Pulmonary artery (tissue), 1 donor: ENCODE results near the gene OBP2A.

- PRO-cap, result no peak
Observed at GRCh38 chr9:134382489-134383027, 56.3 kb downstream of the RXRA start.

DNA sequence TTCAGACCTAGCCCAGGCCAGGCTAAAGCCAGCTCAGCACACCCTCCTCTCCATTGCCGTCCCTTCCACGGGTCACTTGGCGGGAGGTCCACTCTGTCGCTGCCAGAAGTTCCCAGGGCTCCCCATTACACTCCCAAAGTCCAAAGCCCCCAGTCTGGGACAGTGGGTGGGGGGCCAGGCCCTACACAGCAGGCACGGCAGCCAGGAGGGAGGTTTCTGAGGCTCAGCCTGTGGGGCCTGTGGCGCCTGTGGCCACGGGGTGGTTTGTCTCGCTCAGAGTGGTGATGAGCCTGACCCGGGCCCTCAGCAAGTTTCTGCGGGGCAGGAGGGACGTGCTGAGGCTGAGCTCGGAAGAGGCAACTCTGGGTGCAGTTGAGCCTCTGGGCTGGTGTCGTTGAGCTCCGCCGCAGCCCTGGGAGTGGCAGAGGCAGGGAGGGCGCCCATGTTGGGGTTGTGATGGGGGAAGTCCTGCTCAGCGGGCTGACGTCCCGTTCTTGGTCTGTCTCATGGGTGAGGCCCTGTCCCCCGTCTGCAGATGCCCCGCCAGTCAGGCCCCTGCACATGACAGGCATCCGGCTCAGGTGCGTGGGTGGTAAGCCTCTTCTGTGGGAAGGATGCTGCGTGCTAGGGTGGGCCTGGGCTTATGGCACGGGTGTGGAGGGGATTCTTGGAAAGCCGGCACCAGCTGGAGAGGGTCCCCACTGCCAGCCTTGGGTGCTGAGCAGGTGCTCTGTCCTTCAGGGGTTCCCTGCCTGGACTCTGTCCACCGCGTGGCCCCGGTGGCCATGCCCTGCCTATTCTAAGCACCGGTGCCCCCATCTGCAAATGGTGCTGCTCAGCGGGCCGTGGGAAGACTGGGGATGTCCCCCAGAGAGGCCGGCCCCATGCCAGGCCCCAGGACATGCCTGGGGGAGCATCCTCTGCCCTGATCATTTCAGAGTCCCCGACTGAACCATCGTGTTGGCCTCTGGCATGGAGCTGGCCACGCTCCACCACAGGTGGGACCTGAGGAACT, 64.3 kb downstream of the RXRA start:
- PRO-cap, result no peak

DNA sequence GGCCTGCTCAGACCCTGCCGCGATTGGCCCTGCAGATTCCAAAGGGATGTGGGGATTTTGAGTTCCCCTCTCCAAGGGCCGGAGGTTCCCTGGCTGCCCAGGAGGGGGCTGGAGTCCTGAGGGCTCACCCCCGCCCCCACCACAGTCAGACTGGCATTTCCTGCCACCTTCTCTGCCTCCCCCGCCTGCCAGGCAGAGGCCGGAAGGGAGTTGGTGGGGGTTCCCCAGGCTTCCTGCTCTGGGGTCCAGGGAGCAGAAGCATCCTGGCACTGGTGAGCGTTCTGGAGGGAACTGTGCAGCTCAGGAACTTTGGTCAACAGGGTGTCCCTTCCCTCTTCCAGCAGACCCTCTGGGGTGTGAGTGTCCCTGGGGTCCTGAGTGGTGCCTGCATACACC, 70.6 kb downstream of the RXRA start:
- PRO-cap, result no peak

GRCh38 chr9:134422006-134422464, 95.8 kb downstream of the RXRA start:
- PRO-cap, result no peak

- PRO-cap, result no peak
Observed at GRCh38 chr9:134436328-134437467, 110.4 kb downstream of the RXRA start.

DNA sequence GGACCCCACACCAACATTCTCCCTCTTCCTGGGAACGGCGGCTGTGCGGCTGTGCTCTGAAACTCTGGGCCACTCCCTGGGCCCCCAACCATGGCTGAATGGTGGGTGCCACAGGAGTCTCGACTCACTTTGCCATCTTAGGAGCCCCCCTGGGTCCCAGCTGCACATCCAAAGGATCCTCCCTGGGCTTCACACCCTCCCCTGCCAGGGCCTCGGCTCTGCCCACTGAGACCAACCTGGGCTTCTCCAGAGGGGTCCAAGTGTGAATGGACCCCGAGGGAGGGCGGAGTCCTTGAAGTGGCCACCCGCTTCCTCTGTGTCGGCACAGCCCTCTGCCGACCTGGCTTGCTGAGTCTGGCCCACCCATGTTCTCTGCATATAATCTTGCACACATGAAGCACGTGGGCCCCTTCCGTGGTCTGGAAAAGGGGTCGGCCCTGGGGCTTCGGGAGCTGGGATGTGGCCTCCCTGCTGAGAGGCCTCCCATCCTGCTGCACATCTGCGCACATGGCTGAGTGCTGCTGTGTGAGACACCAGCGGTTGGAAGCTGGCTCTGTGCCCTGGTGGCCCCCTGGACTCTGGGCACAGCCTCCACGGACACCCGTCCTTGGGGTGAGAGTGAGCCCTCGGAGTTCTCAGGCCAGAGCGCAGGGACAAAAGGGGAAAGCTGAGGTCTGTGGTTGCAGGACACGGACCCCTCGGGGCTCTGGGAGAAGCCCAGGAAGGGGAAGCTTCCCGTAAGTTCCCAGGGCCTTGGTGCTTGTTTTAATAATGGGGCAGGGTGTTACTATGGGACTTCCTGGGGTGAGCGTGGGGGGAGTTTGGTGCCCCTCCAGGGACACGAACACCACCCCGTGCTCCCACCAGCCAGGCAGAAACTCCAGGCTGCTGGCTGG, 115.7 kb downstream of the RXRA start:
- PRO-cap, result no peak

DNA sequence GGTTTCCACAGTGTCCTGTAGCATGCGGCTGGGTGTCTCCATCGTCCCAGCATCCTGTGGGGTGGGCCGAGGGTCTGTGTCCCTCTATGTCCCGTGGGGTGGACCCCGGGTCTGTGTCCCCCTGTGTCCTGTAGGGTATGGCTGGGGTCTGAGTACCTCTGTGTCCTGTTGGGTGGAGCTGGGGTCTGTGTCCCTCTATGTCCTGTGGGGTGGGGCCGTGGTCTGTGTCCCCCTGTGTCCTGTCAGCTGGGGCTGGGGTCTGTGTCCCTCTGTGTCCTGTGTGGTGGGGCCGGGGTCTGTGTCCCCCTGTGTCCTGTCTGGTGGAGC, 130.7 kb downstream of the RXRA start:
- PRO-cap, result no peak

- PRO-cap, result unidirectional peak, plus-strand start at chr9:134469237
Observed at GRCh38 chr9:134468848-134469522, 142.7 kb downstream of the RXRA start.

DNA sequence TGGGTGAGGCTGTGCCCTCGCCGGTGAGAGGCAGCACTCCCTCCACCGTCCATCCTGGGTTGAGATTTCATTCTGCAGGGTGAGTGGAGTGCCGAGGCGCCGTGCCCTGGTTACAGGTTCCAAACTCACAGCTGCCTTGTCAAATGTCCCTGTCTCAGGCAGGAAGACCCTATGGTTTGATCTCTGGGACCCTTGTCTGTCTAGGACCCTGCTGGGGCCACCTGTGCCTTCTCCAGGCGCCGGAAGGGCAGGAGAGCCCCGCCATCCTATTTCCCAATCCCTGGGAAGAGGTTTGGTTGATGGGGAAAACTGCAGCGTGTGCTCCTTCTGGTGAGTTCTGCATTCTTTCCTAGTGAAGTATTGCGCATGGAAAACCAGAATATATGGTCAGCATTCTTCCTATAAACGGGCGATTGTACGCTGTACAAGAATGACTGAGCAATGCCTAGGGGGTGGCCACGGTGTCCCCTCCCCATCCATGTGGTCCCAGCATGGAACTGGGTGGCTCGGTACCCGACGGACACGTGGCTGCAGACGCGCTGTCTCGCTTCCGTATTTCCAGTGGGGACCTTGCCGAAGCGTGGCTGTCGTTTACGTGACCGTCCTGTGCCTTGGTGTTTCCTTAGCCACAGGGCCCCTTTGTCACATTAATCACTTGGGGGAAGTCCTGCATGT, 95.9 kb upstream of the COL5A1 start:
- PRO-cap, result bidirectional peak, plus-strand start at position 555 of the sequence, minus-strand start at position 279 of the sequence

DNA sequence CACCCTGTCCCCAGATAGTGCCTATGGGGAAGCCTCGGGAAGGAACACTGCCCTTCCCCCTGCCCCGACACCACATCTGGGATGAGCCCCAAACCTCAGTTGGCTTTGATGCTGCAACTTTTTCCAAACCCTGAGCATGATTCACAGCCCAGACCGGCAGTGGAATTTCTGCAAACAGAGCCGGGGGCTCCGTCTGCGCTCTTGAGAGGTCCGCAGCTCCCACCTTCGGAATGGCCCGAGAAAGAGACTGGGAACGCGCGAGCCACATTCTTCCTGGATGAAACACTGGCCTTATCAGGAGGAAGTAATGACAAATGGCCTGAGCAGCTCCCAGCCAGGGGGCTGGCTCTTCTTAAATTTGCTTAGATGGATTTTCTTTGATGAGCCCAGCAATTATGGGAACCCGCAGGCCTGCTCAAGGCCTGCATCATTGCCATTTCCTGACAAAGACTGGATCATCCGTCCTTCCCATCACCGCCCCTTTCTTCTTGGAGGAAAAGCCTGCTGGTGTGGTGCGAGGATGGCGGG, 39.0 kb upstream of the COL5A1 start:
- PRO-cap, result no peak

DNA sequence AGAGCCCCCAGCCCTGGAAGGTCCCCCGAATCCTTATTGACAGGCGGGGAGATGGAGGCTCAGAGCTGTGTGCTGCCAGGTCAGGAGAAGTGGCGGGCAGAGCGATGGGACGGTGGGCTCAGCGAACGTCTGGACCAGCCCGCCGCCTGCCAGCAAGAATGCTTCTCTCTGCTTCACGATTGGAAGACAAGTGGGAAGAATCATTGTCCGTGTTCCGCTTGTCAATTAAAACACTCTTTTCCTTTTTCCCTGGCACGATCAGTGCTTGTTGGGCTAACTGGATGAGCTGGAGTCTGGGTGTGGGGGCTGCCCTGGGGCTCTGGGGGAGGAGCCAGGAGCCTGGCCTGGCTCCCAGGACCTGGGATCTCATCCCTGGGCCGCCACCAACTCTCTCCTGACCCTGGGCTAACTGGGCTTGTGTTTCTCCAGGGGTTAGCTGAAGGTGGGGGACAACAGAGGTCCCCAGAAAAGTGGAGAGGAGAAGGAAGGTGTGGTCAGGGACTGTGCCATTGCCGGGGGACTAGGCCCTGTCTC, 1.7 kb downstream of the COL5A1 start:
- PRO-cap, result no peak

DNA sequence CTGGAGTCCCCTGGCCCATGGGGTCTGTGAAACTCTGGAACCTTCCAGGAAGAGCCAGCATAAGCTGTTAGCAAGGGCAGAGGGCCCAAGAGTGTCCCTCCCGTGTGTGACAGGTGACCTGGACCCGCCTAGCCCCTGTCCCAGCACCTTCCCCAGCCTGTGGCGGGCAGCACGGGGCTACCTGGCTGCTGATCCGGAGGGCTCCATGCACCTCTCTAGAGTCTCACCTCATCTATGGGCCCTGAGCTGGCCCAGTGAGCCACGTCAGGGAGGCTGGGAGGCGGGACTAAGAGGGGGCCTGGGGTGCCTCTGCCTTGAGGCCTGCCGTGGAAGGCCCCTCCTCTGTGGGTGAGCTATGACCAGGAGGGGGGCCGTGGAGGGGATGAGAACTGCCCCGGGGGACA, 65.2 kb downstream of the COL5A1 start:
- PRO-cap, result no peak

- PRO-cap, result no peak
Observed at GRCh38 chr9:134744252-134744882, 102.8 kb downstream of the COL5A1 start.

DNA sequence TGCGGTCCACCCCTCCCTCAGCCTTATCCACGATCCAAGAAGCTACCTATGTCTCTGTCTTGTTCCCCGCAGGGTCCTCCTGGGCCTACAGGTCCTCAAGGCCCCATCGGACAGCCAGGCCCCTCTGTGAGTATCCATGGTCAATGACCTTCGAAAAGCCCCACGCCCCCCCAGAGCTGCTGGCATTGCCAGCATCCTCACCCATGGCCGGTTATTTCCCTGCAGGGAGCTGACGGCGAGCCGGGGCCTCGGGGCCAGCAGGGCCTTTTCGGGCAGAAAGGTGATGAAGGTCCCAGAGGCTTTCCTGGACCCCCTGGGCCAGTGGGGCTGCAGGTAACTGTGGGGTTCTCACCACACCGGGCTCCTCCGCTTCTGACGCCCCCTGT, 69.3 kb upstream of the FCN2 start:
- PRO-cap, result no peak

- PRO-cap, result no peak
Observed at GRCh38 chr9:135441289-135441906, 38.2 kb upstream of the PPP1R26 start.

DNA sequence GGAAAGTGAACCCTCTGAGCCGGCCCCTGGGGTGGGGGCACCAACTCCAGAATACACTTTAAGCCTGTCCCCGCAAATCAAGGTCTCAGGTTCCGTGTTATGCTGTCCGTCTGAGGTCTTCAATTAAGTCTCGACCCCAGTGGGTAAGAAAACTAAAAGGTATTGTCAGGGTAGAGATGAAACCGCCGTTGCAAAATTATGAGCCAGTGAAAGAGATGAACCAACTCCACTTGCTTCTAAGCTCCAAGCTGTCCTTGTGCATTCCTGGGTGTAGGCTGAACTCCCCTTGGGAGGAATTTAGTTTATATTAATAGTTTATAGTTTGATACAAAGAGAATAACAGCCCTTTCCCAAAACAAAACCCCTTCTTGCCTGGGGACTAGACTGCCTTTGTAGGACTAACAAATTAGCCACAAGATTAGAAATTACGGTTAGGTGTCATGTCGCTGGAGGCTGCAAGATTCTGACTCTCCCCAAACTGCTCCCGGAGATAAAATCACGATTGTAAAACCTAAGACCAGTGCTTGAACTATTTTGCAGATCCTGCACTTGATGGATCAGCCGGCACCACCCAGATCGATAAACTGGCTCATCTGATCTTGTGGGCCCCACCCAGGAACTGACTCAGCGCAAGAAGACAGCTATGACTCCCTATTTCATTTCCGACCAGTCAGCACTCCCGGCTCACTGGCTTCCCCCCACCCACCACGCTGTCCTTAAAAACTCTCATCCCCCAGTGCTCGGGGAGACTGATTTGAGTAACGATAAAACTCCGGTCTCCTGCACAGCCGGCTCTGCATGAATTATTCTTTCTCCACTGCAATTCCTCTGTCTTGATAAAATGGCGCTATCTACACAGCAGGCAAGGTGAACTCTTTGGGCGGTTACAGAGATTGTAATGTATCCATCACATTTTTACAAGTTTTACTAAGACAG, 10.9 kb upstream of the PPP1R26 start:
- PRO-cap, result no peak

DNA sequence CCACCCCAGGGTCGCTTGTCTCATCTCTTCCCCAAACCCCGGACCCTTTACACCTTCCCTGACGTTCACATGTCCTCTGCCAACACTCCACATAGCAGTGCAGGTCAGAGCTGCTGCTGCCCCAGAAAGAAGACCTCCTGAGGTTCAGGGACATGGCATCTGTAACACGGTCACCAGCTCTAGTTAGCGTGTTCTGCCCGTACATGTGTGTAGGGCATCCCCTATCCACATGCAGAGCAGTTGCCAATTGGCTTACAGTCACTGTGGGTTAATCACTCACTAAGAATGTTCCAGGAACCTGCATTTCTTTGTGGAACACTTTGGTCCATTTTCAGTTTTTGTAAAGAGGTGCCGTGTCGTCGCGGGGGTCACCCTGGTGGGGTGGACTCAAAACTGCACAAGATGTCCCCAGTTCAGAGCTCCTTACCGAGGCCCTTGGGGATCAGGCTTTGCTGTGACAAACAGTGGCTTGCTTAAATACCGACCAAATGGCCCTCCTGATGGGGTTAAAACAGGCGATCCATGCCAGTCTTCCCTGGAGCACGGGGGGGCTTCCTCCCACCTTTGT, 9.1 kb downstream of the PIERCE1 start:
- PRO-cap, result no peak

GRCh38 chr9:135545691-135546320, at the start of gene OBP2A:
TSS of gene OBP2A (plus strand) at chr9:135546126.
- PRO-cap, result no peak

DNA sequence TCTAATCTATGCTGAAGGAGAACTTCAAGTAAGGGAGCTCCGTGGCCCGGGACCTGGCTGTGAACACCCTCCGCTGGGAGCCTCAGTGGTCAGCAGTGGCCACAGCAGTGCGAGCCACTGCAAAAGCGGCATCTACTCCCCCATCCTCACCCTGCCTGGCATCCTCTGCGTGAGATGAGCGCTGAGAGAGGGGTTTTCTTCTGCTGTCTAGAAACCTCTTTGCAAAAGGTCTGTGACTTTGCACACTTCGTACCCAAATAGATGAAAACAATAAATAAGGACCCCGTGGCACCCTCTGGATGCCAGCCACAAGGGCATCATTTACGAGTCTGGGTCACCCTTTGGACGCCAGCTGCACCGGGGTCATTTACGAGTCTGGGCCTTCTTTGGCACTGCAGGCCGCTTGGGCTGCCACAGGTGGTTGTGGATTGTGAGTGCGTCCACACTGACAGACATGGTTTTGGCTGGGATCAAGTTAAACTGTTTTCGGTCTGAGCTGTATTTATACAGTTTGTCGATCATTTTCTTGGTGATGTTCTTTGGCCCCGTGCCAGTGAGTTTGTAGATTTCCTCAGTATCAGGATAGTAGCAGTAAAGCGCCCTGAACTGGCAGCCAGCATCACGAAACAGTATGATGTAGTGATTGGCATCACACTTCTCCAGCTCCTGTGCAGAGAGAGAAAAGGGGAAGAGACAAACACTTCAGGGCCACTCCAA, 96.2 kb downstream of the CAMSAP1 start:
- PRO-cap, result no peak

GRCh38 chr9:135857107-135857742, 50.1 kb downstream of the CAMSAP1 start:
- PRO-cap, result no peak